ENCODE data around the gene RREB1.

DNA sequence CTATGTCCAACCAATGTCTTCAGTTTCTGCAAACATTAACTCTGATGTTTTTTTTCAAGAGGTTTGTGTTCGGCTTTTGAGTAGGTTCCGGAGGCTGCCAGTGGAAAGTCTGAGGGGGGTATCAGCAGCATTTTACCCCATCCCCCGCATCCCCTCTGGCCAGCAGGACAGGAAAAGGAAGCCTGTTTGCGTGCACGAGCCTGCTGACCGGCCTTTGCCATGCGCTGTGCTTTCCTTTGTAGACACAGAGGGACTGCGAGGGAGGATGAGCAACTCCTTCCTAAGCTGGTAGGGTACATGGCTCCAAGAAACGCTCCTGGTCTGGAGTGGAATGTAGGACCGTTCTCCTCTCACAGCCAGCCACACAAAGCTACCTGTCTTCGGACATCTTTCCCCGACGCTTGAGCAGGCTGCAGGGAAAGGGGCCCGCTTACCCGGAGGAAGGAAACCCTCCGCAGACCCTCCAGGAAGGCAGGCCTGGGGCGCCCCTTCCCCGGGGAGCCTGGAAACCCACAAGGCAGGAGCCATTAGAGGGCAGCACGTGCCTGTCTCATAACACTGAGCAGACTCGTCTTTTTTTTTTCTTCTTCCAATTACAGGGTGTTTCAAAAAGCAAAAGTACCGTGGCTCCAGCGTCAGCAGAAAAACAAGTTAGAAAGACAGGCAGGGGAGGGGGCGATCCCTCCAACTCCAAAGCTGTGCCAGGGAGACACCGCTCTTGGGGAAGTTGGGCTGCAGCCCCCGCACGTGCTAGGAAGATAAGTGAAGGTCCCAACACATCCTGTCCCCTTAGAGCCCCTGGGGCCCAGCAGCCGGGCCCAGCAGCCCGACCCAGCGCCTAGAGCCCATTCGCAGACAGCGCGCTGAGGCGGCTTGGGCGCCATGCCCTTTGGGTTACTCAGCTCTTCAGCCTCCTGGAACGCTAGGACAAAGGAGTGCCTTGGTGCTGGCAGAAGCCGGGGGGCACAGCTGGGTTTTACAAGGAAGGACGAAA lies 136.0 kb downstream of the LY86 start:
- PRO-cap = bidirectional peak, plus-strand start at position 247 of the sequence, minus-strand start outside the sequence; unidirectional peak, plus-strand start at position 654 of the sequence
- RRBS = 3% methylated on average over 8 of the region's 37 CpGs

- PRO-cap = no peak
- RRBS = no CpG with 5 or more reads among the region's 10 CpGs
Observed at GRCh38 chr6:6725692-6726189, 137.2 kb downstream of the LY86 start.

DNA sequence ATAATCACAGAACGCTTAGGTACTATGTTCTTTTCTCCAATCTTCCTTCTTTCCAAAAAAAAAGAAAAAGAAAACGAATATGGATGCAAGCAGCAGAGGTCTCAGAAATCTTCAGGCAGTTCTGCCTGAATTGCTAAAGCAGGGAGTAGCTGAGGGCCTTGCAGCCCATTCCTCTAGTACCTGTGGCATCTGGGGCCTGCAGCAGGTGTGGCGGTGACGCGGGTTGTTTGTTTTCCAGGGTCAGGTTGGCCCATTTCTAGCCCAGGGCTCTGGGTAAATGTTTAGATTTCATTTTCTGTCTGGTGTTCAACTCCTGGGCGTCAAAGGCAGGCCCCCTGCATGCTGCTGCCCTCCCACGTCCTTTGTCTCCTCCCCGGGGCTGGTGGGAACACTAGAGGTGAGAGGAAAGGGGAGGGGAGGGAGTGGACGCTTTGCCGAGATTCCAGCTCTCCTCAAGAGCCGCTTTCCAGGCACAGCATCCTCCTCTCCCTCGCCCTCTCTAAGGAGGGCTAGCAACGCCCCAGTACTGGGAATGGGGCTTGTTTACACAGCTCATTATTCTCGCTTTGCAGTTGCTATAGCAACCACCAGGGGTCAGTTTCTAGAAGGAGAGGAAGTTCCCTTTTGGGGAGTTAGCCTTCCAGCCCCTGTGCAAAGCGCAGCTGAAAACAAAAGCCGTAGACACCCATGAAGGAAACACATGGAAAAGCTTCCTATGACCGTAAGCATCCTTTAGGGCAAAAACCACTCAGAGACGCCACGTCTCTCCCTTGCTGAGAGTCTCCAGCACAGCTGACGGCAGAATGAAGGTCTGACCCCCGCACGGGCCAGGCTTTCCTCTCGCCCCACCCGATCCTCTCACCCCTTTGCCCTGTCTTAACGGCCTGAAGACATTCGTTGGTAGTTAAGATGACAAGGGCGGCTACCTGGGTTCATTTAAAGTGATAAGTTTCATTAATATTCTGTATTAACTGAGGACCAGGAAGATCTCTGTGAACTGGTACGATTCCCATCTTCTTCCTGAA lies 170.6 kb downstream of the LY86 start:
- PRO-cap = unidirectional peak, minus-strand start at position 501 of the sequence
- RRBS = no CpG with 5 or more reads among the region's 28 CpGs

DNA sequence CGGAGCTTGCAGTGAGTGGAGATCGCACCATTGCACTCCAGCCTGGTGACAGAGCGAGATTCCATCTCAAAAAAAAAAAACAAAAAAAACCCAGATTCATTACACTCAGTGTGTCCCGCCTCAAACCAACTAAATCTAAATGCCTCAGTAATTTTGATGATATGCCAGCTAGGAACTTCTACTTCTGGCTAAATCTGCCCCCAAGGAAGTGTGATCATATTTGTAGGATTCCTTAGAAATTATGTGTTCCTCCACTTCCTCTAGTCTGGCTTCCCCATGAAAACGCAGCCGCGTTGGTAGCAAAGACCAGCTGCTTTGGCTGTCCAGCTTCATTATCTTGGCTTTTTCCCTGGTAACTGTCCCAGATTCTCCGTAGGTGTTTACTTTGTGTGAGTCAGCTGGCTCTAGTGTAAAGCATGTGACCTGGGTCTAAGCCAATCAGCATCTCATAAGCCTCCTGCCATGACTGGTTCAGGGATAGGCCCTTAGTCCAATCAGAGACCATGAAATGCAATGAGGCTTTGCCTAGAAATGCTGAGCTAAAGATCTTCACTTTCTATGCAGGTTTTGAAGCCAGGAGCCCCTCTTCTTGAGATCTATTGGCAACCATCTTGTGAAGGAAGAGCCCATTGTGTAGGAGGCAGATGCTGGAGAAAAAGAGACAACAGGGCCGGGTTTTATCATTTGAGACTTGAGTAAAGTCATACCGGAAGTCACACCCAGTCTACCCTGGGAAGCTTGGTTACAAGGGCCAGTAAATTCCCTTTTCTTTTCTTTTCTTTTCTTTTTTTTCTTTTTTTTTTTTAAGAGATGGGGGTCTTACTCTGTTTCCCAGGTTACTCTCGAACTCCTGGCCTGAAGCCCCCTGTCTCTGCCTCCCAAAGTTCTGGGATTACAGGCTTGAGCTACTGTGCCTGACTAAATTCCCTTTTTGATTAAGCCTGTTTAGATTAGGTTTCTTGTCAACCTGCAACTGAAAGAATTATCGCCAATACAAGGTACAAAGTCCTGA lies 256.6 kb upstream of the RREB1 start:
- PRO-cap = unidirectional peak, minus-strand start at position 339 of the sequence
- RRBS = no CpG with 5 or more reads among the region's 12 CpGs

DNA sequence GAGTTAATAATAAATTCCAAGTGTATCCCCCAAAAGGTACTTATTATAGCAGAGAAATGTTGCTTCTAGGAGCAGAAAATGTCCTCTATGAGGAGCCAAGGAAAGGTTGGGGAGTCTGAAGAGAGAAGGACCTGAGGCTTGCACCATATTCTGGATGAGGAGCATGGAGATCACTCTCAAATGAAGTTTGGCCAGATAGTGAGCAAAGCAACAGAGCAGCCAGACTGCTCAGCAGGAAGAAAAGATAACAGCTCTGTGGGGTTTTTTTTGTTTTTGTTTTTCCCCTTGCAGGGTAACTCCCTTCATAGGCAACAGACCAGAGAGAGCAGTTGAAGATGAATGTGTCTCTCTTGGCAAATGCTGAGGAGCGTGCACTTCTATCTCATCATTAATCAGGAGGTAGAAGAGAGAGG lies 66.4 kb upstream of the RREB1 start:
- PRO-cap = no peak
- RRBS = no CpG with 5 or more reads among the region's 1 CpG

DNA sequence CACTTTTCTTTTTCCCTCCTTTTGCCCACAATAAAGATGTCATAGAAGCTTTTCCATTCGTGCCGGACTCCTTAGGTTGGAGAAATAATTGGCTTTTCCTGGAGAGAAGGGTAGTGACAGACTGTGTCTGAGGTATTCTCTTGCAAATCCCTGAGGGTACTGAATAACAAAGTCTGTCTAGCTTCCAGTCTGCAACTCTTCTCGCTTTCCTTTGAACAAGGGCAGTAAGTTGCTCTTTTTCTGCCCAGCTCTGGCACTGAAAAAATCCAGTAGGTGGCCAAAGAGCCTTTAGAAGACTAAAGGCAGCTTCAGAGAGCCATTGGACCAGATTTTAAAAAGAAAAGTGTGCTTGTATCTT lies 20.7 kb upstream of the RREB1 start:
- PRO-cap = no peak
- RRBS = no CpG with 5 or more reads among the region's 3 CpGs

DNA sequence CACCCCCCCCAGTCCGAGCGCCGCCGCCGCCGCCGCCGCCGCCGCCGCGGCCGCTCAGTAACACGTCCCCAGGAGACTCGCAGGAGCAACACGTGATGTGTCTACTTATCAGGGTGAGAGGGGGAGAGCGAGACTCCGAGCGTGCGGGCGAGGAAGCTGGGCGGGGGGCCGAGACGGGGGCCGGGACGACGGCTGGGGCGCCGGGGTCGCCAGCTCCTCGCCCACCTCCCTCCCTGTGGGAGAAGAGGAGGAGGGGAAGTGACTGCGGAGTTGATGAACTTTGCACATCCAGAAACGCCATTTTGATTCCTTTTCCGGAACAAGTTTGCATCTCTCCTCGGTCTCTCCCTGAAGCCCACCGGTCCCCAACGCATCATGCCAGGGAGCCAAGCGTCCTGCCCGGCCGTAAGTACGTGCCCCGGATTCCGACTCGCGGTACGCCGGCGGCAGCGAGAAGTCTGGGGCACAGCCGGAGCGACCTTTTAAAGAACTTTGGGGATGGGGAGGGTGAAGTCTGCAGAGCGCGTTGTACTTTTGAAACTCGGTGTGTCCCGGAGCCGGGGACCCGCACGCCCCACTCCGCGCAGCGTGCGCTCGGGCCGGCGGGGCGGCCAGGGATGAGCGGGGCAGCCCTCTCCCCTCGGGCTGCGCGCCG lies at the start of gene RREB1:
RREB1 (plus strand) TSS at position 306 of the 655 bp plus-strand sequence.
- PRO-cap = bidirectional peak, plus-strand start at position 133 of the sequence, minus-strand start at position 79 of the sequence; bidirectional peak, plus-strand start at position 577 of the sequence, minus-strand start at position 304 of the sequence
- RRBS = 1% methylated on average over 27 of the region's 71 CpGs

DNA sequence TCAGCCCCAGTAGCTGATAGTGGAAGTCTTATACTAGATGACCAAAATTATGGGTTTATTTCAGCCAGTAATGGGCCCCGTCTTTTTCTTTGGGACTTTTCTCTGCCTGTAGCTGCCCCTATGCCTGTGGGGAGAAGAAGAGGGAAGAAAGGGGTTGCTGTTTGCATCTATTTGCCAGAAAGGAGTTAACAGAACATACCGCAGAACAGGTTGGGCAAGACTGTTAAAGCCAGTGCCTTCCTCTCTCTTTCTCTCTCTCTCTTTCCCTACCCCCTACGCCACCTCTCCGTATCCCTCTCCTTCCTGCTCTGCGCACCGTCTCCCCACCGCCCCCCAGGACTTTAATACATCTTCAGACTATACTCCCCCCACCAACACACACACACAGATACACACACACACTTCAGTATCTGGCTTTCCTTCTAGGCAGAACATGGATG lies 38.0 kb downstream of the RREB1 start:
- PRO-cap = no peak
- RRBS = no CpG with 5 or more reads among the region's 7 CpGs

DNA sequence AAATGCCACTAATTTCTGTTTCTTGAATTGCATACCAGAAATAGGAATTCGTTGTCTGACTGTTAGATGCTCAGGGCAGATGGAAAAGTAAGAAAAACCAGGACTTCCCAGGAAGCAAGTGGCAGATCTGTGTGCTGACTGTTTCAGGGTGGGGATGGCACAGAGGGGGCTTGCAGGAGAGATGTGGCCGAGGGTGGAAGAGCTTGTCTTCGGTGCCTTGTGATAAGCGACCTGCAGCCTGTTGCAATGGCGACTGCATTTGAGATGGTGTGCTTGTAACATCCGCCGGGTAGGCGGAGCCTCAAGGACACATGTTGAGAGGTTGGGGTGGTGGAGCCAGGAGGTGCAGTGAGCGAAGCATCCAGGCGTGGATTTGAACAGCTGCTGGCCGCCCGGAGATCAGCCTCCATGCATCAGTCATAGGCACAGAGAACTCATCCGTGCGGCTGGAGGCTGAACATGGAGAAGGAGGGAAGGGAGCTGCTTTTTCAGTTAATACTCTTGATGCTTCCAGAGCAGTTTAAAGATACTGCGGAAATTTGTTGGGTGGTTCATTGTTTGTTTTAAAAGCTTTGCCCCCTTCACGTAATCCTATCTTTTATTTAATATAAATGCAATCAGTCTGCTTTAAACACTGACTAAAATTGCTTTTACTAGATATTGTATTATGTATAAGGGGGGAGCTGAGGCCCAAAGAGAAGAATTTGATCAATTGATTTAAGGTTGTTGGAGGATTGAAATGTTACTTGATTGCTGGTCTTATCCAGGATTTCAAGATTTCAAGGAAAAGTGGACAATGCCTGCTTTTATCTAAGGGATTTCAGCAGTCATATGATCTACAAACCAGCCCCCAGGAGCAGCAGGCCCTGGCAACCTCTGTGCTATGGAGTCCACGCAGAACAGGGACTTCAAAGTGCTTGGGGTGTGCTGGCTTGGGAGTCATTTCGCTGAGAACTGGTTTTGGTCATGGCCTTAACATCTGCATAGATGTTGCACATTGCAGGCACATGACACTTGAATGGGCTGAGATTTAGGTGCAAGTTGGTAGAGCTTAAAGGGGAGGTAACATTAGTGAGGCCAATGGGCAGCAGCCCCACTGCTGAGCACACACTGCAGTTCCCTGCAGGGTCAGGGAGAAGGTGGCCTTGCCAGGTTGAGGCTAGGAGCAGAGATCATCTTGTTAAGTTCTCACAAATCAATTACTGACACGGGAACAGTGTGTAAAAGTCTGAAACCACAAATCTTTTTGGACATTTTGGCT lies 43.3 kb downstream of the RREB1 start:
- PRO-cap = no peak
- RRBS = 58% methylated on average over 5 of the region's 19 CpGs

DNA sequence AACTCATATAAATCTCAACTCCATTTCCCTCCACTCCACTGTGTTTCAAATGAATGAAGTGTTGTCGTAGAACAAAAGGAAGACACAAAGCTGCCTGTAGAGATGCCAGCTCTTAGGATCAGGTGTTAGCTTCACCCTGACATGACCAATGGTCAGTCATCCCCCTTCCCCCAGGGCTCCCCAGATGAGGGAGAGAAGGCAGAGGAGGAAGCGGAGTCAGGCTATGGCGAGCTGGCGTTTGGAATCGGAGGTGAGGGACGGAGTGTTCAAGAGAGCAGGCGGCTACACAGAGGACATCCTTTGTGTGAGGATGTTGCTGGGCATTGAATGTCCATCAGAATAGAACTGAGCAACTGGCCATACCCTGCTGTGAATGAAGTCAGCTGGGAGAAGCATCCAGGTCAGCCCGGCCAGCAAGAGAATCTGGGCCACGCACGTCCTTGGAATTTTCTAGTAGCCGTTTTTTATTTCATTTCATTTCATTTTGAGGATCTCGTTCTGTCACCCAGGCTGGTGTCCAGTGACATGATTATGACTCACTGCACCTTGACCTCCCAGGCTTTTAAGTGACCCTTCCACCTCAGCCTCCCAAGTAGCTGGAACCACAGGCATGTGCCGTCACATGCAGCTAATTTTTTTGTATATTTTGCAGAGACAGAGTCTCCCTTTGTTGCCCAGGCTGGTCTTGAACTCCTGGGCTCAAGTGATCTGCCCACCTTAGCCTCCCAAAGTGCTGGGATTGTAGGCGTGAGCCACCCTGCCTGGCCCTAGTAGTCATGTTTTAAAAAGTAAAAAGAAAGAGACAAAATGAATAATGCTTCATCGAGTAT lies 97.9 kb downstream of the SSR1 start:
- PRO-cap = no peak
- RRBS = no CpG with 5 or more reads among the region's 15 CpGs

DNA sequence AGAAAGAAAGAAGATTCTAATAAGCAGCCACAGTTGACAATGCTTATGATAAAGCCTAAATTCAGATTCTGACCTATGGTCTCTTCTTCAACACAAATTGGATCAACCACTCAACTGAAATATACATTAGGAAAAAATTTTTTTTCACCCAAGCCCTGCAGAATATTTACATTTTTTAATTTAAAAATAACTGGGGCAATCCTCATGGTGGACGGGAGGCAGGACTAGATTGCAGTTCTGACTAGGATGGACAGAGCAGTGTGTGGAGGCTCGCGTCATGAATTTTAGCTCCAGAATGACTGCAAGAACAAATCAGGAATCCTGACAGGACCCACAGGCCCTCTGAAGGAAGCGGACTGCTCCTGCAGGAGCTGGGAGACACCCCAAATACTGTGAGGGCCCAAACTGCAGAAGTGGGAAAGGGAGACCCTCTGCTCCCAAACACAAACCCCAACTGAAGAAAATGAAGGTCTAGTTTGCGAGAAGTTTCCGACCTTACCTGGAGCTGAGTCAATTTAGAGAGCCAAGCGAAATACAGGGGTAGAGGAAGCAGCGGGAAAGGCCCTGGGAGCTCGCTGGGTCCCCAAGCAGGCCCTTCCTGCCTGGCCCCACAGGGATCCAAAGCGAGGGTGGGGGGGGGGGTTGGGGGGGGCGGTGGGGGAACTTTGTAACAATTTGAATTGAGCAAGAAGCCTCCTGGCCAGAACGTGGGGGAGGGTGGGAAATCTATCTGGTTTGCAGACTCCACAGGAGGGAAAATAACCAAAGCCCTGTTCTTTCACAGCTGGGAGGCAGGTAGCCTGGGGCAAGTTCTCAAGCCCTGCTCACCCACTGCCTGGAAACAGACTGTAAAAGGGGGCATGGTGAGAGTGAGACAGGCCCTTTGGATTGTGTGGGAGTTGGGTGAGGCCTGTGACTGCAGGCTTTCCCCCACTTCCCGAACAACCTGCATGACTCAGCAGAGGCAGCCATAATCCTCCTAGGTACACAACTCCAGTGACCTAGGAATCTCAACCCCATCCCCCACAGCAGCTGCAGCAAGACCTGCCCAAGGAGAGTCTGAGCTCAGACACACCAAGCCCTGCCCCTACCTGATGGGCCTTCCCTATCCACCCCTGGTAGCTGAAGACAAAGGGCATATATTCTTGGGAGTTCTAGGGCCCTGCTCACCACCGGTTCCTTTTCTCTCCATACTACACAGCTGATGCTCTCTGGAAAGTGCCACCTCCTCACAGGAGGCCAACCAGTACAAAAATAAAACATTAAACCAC lies 34.3 kb upstream of the SSR1 start:
- PRO-cap = no peak
- RRBS = no CpG with 5 or more reads among the region's 14 CpGs

DNA sequence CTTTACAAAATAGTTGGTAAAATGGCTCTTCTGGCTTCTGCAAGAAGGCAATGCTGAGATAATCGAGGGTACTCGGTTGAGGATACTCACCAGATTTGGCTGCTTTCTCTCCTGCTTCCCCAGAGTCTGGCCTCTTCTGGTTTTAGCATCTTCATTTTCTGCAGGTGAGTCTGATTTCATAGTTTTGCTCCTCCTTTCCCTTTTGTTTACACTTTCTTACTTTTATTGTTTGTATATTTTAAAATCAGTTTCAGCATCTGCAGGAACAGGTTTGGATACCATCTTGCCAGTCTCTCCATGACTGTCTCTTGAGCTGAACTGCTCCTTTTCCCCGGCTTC lies 22.0 kb upstream of the DSP start:
- PRO-cap = no peak
- RRBS = no CpG with 5 or more reads among the region's 3 CpGs

GRCh38 chr6:7542721-7543493 lies 1.4 kb downstream of the DSP start:
- PRO-cap = bidirectional peak, plus-strand start at chr6:7543302, minus-strand start at chr6:7543081
- RRBS = 3% methylated on average over 28 of the region's 48 CpGs

GRCh38 chr6:7561162-7562130 lies 20.0 kb downstream of the DSP start:
- PRO-cap = no peak
- RRBS = no CpG with 5 or more reads among the region's 19 CpGs

DNA sequence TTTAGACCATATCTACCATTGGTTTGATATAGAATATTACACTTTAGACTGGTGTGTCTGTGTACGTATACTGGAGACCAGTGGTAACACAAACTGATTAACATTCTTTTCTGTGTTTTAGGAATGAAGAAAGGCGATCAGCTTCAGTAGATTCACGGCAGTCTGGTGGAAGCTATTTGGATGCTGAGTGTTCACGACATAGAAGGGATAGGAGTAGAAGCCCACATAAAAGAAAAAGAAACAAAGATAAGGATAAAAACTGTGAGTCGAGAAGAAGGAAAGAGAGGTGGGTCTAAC lies 15.9 kb downstream of the SNRNP48 start:
- PRO-cap = no peak
- RRBS = no CpG with 5 or more reads among the region's 5 CpGs

DNA sequence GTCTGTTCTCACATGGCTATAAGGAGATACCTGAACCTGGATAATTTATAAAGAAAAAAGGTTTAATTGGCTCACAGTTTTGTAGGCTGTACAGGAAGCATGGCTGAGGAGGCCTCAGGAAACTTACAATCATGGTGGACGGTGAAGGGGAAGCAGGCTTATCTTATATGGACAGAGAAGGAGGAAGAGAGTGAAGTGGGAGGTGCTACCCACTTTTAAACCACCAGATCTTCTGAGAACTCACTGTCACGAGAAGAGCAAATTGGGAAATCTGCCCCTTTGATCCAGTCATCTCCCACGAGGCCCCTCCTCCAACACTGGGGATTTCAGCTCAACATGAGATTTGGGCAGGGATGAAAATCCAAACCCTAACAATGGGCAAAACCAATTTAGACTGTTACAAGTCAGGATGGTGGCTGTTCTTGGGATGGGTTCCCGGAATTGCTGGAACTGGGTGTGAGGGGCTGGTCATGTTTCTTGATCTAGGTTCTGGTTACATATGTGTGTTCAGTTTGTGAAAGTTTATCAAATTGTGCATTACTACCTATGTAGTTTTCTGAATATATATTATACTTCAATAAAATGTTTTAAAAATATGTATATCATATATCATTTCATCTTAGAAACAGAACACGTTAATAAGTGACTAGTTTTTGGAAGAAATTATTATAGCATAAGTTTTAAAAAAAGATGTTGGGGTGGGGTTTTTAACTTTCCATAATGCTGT lies 24.3 kb upstream of the BMP6 start:
- PRO-cap = no peak
- RRBS = no CpG with 5 or more reads among the region's 5 CpGs

GRCh38 chr6:7879417-7879754 lies 31.2 kb downstream of the TXNDC5 start:
- PRO-cap = no peak
- RRBS = no CpG with 5 or more reads among the region's 7 CpGs

DNA sequence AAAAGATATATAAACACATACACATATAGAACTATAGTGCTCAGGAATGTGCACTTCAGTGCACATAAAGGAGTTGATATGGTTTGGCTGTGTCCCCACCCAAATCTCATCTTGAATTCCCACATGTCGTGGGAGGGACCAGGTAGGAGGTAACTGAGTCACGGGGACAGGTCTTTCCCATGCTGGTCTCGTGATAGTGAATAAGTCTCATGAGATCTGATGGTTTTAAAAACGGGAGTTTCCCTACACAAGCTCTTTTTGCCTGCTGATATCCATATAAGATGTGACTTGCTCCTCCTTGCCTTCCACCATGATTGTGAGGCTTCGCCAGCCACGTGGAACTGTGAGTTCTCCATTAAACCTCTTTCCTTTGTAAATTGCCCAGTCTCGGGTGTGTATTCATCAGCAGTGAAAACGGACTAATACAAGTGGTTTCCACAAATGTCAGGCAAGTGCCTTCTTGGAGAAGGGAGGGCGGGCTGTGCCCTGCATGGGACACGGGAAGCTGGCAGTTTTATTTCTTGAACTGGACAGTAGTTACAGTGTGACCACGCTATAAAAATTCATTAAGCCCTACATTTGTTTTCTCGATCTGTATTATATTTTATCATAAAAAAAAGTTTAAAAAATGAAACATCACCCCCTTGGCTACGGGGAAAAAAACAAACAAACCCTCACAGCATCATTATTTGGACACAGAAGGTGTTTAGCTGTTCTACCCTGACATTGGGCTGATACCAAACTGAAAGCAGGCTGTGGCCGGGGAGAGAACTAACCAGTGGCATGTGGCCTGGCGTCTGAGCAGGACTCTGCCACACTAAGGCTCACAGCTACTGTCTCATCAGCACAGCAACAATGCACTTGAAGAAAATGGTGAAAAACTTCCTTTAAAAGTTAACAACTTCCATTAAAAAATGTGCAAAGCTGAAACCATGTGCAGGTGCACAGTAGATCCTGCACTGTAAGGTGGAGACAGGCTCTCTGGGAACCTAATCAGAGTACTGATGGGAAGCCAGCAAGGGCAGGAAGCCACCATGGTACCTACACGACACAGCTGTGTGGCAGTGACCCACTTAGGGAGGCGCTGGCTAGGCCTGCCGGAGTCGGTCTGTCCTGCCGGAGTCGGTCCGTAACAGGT lies 17.8 kb downstream of the TXNDC5 start:
- PRO-cap = no peak
- RRBS = no CpG with 5 or more reads among the region's 22 CpGs

DNA sequence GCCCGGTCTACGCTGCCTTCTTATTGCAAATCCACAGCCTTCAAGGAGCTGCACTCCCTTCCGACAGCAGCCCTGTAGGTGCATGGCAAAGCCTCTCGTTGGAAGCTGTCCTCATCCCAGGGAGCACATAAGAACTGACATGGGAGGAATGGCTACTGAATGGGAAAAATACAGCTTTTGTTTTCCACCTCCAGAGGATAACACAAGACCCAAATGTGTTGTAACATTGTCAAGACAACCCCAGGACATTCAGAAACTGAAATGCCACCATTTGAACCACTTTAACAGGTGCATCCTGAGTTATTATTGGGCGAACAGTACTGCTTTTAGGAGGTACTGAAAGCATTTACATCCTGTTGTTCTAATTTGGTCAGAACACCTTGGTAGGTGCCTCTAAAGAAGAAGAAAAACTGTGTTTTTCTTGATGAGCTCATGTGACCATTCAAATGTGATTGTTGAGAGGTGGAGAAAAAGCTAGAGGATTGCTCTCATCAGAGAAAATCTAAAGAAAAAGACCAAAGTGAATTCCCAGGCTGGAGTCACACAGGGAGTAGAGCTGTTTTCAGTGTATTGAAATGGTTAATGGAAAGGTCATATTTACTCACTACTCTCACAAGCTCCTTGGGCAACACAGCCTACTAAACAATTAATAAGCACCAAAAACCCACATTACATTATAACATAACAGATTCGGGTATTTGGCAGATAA lies 6.4 kb upstream of the TXNDC5 start:
- PRO-cap = no peak
- RRBS = no CpG with 5 or more reads among the region's 6 CpGs

- PRO-cap = no peak
Observed at GRCh38 chr6:9385474-9385673, 950.0 kb upstream of the SLC35B3 start.